ENCODE measurements around a stretch of chr6.

- RRBS: no CpG with 5 or more reads among the region's 1 CpG
CAGE:
- cytosol, long polyA plus RNA: no peak
- long polyA plus RNA: no peak
- nucleus, long polyA plus RNA: no peak
Measured at GRCh38 chr6:11416354-11416639, 121.3 kb upstream of the TMEM170B start.

GRCh38 chr6:11432674-11433215, 104.8 kb upstream of the TMEM170B start:
CAGE:
- cytosol, long polyA plus RNA: no peak
- long polyA plus RNA: no peak
- nucleus, long polyA plus RNA: no peak

- RRBS: no CpG with 5 or more reads among the region's 5 CpGs
CAGE:
- cytosol, long polyA plus RNA: no peak
- long polyA plus RNA: no peak
- nucleus, long polyA plus RNA: no peak
Measured at GRCh38 chr6:11437948-11438395, 99.6 kb upstream of the TMEM170B start.

- RRBS: no CpG with 5 or more reads among the region's 6 CpGs
CAGE:
- cytosol, long polyA plus RNA: no peak
- long polyA plus RNA: no peak
- nucleus, long polyA plus RNA: no peak
Measured at GRCh38 chr6:11609056-11609585, 71.6 kb downstream of the TMEM170B start.

DNA sequence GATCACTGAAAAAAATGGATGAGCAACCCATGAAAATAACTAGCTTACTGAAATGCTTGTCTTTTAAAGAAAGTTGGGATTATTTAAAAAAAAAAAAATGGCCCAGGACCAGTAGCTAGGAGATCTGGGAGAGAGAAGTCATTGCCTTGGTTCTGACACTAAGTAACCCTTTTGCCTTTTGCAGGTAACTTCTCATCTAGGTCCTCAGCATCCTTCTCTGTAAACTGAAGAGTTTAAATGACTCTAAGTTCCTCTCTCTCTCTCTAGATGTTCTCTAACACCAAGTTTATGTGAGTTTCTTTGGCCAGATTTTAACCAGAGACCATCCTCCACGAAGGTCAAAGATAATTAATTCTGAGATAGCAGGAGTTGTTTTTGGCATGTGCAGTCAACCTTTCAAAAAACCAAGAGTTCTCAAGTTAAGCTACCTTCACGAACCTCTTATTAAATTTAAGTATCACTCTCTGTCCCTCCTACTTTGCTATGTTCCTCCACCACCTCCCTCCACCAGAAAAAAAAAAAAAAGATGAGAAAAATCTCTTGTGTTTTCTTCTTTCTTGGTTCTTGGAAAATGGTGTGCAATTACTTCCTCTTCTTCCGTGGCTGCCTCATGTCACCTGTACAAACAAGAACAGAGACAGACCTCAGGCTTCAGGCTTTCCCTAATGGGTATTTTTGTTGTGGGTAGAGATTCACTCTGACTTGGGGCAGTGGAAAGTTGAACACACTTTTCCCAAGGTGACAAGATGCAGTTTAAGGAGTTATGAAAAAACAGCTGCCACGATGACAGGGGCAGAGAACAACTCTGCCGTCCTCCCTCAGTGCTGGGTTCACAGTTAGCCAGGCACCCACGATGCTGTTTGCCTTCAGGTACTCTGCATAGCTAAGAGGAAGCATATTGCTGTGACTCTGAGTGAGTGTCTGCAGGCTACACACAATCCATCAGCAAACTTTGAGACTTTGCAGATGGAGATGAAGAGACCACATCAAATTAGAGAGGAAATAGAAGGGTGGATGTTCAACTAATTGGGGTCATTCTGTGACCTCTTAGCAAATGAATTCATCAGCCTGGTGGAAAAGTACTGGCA, 64.4 kb downstream of the ADTRP start:
- RRBS: no CpG with 5 or more reads among the region's 6 CpGs
CAGE:
- cytosol, long polyA plus RNA: no peak
- long polyA plus RNA: no peak
- nucleus, long polyA plus RNA: no peak

DNA sequence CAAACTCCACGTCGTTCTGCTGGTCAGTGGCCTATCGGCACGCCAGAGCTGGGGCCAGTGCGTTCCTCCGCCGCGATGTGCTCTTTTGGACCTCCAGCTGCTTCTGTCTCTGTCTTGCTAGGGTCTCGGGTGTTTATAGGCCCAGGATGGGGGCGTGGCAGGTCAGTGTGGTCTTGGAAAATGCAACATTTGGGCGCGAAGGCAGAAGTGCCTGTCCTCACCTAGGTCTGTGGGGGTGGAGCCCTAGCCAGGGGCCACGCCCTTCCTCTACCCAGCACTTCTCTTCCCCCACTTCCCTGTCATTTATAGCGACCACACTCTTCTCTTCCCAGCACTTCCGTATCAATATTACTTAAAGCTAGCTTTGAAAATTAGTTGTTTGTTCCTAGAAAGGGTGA, 53.2 kb upstream of the ADTRP start:
- RRBS: no CpG with 5 or more reads among the region's 15 CpGs
CAGE:
- cytosol, long polyA plus RNA: no peak
- long polyA plus RNA: no peak
- nucleus, long polyA plus RNA: no peak

DNA sequence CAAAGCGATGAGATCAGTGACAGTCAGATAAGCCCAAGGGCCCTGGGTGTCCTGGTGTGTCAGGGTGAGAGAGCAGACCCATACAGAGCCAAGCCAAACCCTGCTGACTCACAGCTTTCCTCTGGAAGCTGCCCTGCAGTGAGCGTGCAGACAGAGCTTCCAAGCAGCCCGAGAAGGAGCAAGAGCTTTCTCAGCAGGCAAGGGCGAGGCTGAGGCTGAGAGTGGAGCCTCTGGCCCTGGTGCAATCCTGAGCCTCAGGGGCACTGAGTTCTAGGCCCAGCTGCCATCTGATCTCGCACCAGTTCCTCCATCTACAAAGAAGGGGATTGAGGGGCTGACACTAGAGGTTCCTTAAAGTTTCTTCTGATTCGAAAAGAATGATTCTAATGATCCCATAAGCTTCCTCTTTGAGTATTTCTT, 91.0 kb upstream of the HIVEP1 start:
- RRBS: no CpG with 5 or more reads among the region's 6 CpGs
CAGE:
- cytosol, long polyA plus RNA: no peak
- long polyA plus RNA: no peak
- nucleus, long polyA plus RNA: no peak

- RRBS: no CpG with 5 or more reads among the region's 25 CpGs
CAGE:
- cytosol, long polyA plus RNA: no peak
- long polyA plus RNA: no peak
- nucleus, long polyA plus RNA: start-site peak on the plus strand at chr6:12008703-12008854, 64 and 49 reads in 2 replicates
Measured at GRCh38 chr6:12008250-12008957, 3.7 kb upstream of the HIVEP1 start.

DNA sequence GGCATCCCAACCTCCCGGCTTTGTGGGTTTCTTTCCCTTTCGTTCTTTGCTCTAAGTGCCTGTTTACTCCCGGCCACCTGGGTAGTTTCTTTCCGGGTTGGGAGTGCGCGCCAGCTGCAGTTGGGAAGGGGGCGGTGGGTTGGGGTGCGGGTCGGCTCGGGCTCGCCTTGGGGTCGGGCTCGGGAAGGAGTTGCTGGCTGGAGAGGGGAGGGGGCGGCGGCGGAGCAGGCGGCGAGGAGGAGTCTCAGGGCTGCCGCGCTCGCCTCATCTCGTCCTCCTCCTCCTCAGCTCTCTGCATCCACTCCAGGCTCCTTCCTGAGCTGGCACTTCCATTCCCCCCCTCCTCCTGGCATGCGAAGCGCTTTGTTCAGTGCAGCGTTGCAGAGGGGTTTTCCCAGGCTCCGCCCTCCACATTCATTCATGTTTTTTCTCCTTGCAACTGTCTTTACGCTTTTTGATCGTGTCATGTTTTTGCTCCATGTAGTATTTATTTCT, 810 bp downstream of the HIVEP1 start:
- RRBS: 62% methylated on average over 2 of the region's 28 CpGs
CAGE:
- cytosol, long polyA plus RNA: no peak
- long polyA plus RNA: no peak
- nucleus, long polyA plus RNA: no peak

DNA sequence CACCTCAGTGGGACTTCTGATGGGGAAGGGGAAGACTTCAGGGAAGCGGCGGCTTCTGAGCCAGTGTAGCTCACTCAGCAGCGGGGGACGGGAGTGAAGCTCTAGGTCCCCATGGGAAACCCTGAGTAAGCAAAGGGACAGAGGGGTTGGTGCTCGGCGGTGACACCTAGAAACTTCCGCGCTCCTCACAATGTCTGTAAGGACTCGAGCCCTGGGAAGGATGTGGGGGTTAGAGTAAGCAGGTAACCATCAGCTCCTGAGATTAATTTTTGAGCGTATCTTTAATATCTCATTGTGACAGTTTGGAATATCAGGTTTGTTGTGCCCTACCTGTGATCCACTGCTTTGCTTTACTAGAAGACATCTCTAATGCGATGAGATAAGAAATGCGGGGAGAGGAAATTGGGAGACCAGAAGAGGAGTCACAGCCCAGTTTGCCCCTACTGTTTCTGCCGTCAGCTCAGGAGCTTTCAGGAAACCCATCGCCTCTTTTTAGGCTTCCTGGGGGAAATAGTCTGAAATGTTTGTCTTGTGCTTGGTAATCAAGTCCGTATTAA, 7.1 kb downstream of the HIVEP1 start:
- RRBS: no CpG with 5 or more reads among the region's 15 CpGs
CAGE:
- cytosol, long polyA plus RNA: no peak
- long polyA plus RNA: no peak
- nucleus, long polyA plus RNA: no peak

DNA sequence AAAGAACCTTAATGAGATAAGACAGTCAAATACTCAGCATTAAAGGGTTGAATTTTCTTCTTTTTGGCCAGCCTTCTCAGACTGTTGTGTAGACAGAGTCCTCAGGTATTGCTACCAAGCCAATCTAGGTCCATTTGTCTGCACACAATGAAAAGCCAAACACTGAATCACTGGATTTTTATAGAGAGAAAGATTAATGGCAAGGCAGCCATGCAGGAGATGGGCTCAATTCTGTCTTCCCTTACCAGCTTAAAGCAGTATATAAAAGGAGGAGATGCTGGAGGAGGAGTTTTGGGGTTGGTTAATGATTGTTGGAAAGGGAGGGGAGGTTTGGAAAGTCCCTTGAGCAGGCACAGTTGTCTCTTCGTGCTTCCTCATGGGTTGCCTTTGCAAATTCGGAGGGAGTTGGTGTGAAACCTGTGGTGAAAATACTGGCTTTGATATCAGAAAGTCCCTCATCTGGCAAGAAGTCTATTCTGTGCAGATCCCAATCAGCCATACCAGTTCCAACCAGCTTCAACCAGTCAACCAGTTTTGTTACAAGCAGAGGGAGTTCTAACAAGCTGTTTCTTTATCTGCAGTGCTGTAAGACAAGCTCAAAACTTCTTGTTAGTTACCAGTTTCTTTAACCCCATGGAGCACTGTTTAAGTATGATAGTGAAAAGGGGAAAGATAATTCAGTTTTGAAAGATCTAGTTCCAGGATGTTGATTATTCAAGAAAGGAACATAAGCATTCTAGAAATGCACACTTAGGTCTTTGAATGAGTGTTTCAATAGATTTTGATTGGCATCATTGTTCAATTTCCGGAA, 107.0 kb downstream of the HIVEP1 start:
- RRBS: no CpG with 5 or more reads among the region's 3 CpGs
CAGE:
- cytosol, long polyA plus RNA: no peak
- long polyA plus RNA: no peak
- nucleus, long polyA plus RNA: no peak

DNA sequence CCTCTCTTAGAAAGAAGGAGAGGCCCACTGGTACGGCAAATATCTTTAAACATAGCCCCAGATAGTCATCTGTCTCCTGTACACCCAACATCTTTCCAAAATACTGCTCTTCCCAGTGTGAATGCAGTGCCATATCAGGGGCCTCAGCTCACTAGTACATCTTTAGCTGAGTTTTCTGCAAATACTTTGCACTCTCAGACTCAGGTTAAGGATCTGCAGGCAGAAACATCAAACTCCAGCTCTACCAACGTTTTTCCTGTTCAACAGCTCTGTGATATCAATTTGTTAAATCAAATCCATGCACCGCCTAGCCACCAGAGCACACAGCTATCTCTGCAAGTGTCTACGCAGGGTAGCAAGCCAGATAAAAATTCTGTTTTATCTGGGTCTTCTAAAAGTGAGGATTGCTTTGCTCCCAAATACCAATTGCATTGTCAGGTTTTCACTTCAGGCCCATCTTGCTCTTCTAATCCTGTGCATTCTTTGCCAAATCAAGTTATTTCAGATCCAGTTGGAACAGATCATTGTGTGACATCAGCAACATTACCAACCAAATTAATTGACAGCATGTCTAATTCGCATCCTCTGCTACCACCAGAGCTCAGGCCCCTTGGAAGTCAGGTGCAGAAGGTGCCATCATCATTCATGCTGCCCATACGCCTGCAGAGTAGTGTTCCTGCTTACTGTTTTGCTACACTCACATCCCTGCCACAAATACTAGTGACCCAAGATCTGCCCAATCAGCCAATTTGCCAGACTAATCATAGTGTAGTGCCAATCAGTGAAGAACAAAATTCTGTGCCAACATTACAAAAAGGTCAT, 112.2 kb downstream of the HIVEP1 start:
- RRBS: no CpG with 5 or more reads among the region's 6 CpGs
CAGE:
- cytosol, long polyA plus RNA: no peak
- long polyA plus RNA: no peak
- nucleus, long polyA plus RNA: no peak

DNA sequence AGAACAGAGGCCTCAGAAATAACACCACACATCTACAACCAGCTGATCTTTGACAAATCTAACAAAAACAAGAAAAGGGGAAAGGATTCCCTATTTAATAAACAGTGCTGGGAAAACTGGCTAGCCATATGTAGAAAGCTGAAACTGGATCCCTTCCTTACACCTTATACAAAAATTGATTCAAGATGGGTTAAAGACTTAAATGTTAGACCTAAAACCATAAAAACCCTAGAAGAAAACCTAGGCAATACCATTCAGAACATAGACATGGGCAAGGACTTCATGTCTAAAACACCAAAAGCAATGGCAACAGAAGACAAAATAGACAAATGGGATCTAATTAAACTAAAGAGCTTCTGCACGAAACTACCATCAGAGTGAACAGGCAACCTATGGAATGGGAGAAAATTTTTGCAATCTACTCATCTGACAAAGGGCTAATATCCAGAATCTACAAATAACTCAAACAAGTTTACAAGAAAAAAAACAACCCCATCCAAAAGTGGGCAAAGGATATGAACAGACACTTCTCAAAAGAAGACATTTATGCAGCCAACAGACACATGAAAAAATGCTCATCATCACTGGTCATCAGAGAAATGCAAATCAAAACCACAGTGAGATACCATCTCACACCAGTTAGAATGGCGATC, 132.2 kb downstream of the HIVEP1 start:
- RRBS: no CpG with 5 or more reads among the region's 2 CpGs
CAGE:
- cytosol, long polyA plus RNA: no peak
- long polyA plus RNA: no peak
- nucleus, long polyA plus RNA: no peak

GRCh38 chr6:12203012-12203522, 87.1 kb upstream of the EDN1 start:
- RRBS: no CpG with 5 or more reads among the region's 6 CpGs
CAGE:
- cytosol, long polyA plus RNA: no peak
- long polyA plus RNA: no peak
- nucleus, long polyA plus RNA: no peak

GRCh38 chr6:12291103-12291276, 829 bp downstream of the EDN1 start:
- RRBS: no CpG with 5 or more reads among the region's 5 CpGs
CAGE:
- cytosol, long polyA plus RNA: no peak
- long polyA plus RNA: no peak
- nucleus, long polyA plus RNA: no peak

DNA sequence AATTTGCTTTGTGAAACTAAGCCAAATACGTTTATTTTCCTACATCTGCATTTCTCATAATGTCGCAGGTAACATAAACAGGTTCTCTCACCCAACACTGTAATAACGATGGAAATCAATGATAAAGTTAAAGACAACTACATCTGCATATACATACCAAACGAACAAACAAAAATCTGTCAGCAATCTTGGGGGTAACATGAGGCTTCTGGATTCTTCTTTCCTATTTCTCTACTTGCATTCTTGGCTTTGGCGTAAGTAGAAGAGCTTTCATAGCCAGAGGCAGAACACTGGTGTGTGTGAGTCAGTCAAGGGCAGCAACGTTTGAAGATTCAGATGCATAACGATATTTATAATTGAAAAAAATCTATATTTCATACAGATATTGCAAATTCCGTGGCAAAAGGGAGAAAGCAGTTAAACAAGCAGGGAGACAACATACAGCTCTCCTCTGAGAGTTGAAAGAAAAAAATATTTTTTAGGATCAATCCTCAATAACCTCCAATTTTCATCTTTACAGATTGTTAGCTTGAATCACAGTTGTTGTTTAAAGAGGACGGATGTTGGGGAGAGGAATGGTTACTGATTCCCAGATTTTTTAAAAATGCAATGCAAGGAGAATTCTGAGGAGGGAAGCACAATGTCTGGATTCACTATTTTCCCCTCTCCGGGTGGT, 195.3 kb downstream of the EDN1 start:
- RRBS: no CpG with 5 or more reads among the region's 10 CpGs
CAGE:
- cytosol, long polyA plus RNA: no peak
- long polyA plus RNA: no peak
- nucleus, long polyA plus RNA: no peak

DNA sequence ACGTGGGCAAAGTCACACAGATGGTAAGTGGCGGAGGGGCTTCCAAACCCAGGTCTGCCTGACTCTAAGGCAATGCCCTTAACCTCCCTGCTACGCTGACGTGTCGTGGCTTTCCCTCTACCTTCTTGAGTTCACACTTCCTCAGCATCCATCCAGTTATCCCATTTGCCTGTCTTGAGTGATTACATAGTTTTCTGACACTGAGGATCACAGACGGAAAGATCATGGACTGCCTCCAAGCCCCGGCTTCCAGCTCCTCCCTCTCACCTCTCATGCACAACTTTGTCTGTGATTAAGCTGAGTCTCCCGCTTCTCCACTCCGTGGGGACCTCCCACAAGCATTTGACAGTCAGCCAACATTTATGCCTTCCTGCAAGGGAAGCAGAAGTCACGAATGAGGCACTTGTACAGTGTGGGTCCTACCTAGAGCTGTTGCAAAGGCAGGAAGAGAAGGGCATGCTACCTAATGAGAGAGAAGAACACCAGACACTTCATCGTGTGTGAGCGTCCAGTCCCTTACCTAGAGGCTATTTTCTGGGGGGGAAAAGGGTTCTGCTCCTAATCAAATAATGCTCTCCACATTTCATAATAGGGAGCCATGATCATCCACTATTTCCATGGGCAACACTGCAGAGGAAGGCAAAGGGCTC, 33.7 kb downstream of the TBC1D7 start:
- RRBS: no CpG with 5 or more reads among the region's 12 CpGs
CAGE:
- cytosol, long polyA plus RNA: no peak
- long polyA plus RNA: no peak
- nucleus, long polyA plus RNA: no peak

GRCh38 chr6:13307481-13308325, 20.6 kb downstream of the TBC1D7 start:
- RRBS: no CpG with 5 or more reads among the region's 7 CpGs
CAGE:
- cytosol, long polyA plus RNA: no peak
- long polyA plus RNA: no peak
- nucleus, long polyA plus RNA: no peak

DNA sequence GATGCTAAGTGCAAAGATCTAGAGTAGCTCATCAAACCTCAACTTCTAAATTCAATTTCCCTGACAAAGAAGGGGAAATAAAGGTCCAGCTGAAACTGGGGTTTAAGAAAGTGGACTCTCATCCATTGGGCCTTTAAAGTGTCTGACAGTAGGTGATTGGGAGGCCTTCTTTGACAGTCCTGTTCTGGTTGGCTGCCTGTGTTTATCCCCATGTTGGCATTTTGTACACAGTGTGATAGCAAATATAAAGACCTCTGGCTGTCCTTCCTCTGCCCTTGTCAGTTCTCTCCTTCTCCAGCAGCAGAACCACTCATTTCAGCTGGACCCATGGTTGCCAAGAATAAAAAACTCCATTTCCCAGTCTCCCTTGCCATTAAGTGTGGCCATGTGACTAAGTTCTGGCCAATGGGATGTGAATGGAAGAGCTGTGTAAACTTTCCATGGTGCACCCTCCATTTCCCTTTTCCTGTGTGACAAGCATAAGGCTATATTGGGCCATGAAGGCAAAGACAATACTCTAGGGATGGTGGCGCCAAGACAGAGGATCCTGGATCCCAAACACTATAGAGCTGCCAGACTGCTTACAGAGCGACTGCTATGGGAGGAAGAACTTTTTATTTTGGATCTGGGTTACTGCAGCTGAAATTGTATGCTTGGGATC, 78.4 kb upstream of the TBC1D7 start:
- RRBS: no CpG with 5 or more reads among the region's 2 CpGs
CAGE:
- cytosol, long polyA plus RNA: no peak
- long polyA plus RNA: no peak
- nucleus, long polyA plus RNA: no peak

GRCh38 chr6:13512902-13513326, 25.5 kb upstream of the GFOD1 start:
- RRBS: no CpG with 5 or more reads among the region's 9 CpGs
CAGE:
- cytosol, long polyA plus RNA: no peak
- long polyA plus RNA: no peak
- nucleus, long polyA plus RNA: no peak